AG04450 (cell line): ENCODE measurements around the genes ZNF711, SRPX2, TCEAL2 and ARMCX5.

DNA sequence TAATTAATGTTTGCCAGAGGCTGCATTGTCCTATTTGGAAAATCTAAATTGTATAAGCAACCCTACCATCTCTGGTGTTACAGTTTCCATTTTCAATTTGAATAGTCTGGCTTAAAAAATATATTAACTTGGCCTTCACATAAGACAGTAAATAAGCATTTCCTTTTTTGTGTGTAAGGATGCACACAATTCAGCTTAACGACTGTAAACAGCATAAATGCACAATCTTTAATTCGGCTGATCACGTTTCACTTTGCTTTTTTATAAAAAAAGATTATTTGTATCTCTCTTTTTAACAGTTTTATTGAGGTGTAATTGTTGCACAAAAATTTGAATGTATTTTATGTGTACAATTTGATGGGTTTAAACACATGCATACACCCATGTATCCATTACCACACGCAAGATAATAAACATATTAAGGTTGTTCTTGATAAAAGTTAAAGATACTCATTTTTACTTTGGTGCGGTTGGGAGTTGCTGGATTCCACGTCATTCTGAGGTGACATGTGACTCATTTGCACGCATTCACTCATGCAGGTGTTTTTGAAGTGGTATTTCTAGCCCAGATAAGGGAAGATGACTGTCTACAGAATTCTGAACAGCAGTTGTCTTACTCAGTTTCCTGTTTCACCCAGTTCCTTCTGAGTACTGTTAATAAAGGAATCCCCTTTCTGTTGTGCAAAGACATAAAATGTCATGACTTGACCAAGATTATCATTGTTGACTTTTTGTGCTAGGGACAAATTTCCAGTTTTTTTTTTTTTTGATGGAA, 142.1 kb downstream of the RTL3 start:
- CAGE, long polyA plus RNA = no peak
- RRBS = no CpG with 5 or more reads among the region's 7 CpGs

DNA sequence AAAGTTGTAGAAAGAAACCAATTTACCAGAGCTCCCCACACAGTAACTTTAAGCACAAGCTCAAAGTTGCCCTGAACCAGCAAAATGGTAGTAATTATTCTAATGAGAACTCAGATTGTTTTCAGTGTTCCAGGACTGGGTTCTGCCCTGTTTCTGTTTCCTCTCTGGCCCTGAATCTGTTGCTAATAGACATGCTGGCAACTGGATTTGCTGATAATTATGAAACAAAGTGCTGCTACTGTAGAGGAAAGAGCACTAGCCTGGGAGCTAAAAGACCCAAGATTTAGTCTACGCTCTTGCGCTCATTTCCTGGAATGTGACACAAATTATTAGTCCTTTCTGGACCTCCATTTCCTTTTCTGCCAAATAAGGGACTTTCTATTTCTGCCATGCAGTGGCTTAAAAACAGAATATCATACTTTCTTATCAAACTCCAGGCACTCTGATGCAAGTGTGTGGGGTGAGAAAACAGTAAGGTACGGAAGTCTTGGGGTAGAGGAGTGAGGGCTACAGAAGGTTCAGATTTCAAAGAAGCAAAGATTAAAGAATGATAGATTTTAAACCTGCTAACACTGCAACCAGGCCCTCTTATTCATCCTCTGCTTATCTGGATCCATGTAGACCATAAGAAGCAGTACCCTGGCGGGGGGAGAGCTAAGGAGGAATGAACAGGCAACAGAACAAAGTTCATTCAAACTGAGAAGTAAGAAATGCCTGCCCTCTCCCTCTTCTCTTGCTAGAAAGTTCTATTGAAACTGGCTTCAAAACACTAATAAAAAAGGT, 48.3 kb upstream of the GPR174 start:
- CAGE, long polyA plus RNA = no peak
- RRBS = no CpG with 5 or more reads among the region's 4 CpGs

GRCh38 chrX:79107670-79108399, 36.7 kb upstream of the GPR174 start:
- CAGE, long polyA plus RNA = no peak
- RRBS = no CpG with 5 or more reads among the region's 3 CpGs

DNA sequence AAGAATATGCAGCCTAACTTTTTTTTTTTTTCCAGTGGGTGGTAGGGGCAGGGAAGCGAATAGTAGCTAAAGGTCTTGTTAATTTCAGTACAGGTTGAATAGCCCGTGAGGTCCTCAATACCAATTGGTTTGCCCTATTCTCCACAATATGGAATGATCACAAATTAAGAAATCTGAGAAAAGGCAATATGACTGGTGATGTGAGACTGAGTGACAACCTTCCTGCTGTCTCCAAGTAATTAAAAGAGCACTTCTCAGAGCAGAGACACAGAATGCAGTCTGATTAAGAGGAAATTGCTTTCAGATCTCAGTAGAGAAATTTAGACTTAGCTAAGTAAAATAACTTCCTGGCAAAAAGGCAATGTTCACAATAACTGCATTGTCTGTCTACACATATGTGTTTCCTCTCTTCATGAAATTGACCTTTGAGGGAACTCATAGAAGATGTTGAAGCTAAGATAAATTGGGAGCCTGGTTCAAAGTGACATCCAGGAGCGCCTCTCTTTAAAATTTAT, 23.0 kb downstream of the GPR174 start:
- CAGE, long polyA plus RNA = no peak
- RRBS = no CpG with 5 or more reads among the region's 3 CpGs

GRCh38 chrX:80512766-80513204, 92.5 kb downstream of the TENT5D start:
- CAGE, long polyA plus RNA = no peak
- RRBS = no CpG with 5 or more reads among the region's 5 CpGs

DNA sequence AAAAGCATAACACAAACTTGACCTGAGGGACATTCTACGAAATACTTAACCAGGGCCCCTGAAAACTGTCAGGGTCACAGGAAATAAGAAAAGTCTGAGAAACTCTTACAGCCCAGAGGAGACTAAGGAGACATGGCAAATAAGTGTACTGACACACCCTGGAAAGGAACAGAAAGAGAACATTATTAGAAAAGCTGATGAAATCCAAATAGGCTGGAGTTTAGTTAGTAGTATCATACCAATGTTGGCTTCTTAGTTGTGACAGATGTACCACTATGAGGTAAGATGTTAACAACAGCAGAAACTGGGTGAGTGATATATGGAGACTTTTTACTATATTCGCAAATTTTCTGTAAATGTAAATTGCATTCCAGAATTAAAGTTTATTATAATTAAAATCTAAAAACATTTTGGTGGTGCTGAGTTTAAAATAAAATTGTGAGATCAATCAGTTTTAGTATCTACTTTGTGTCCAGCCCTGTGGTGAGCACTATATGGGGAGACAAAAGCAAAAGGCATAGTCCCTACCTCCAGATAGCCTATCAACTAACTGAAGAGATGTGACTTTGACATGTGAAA, 60.6 kb downstream of the SH3BGRL start:
- CAGE, long polyA plus RNA = no peak
- RRBS = no CpG with 5 or more reads among the region's 2 CpGs

DNA sequence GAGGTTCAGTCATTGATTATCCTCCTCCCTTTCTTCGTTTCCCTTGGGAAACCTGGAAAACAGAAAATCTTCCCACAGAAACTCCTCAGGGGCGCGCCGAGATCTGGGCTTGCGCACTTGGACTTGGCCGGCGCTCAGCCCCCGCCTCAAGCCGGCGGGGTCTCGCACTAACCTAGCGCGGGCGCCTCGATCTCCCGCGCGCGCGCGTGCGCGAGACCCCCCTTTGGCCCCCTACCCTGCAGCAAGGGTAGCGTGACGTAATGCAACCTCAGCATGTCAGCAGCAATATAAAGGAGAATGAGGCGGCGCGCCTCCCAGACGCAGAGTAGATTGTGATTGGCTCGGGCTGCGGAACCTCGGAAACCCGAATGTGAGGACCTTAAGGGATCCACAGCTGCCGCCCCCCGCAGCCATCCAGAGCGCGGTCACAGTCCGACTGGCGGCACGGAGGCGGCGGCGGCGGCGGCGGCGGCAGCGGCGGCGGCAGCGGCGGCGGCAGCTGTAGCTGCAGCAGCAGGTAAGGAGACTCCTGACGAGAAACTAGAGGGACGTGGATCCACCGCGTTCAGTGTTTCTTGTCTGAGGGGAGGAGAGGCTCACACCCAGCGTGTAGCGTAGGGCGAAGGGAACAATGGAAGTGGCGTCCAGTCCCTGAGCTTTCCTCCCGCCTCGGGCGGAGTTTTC, at the start of gene ZNF711:
Gene ZNF711, plus strand, starts transcription at position 317 of the 684 bp plus-strand sequence.
- CAGE, long polyA plus RNA = no peak
- RRBS = no CpG with 5 or more reads among the region's 64 CpGs

DNA sequence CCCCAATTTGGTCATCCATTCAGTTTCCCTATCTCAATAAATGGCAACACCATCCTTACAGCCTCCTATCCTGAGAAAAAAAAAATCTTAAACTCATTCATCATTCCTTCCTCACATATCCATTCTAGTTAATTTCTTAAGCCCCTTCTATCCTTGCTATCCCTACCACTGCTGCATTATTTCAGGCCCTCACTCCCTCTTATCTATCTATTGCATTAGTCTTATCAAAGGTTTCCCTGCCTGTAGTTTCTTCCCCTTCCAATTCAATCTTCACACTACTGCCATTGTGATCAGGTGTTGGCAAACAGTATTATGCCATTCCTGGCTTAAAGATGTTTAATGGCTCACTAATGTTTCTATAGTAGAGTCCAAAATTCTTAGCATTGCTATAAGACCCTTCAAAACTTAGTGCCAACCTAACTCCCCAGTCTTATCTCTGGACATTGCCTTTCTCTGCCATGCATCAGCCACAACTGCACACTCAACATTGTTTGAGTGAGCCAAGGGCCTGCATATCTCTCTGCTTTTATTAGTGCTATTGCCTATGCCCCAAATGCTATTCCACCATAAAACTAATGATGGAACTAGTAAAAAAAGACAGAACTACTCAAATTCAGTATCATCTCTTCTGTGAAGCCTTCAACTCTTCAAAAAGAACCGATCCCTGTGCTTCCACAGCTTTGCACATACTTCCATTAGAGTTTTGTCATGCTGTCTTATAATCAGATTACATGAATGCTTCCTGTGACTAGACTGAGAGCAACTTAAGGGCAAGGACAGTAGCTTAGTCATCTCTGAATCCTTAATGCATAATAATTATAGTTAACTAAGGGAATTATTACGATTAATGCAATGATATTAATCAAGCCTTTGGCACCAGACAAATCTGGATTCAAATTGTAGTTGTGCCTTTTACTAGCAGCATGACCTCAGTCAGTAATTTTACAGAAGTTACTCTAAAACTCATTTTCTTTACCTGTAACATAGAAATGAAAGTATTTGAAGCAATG, 53.8 kb downstream of the CHM start:
- CAGE, long polyA plus RNA = no peak
- RRBS = no CpG with 5 or more reads among the region's 2 CpGs

GRCh38 chrX:86445521-86445974, 297.3 kb downstream of the DACH2 start:
- CAGE, long polyA plus RNA = no peak
- RRBS = no CpG with 5 or more reads among the region's 3 CpGs

DNA sequence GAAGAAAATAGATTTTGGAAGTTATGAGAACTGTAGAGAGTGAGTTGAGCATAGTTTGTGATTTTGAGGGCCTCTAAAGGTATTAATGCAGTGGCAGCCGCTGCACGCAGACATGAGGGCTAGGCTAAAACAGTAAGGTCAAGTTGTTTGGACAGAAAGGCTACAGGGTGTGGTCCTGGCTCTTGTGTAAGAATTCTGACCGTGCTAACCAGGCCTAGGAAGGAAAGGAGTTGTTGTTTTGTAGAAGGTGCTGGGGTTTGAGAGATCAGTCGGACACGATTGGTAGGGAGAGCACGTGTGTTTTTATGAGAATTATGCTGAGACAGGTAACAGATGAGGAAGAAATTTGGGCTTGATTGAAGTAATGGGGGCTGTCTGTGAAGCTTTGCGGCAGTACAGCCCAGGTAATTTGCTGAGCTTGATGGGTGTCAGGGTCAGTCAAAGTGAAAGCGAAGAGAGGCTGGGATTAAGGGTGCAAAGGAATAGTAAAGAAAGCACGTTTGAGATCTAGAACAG, 1026.9 kb downstream of the FAM133A start:
- CAGE, long polyA plus RNA = no peak
- RRBS = no CpG with 5 or more reads among the region's 9 CpGs

- CAGE, long polyA plus RNA = no peak
- RRBS = no CpG with 5 or more reads among the region's 2 CpGs
Measured at GRCh38 chrX:96764013-96764549, 79.4 kb downstream of the DIAPH2 start.

DNA sequence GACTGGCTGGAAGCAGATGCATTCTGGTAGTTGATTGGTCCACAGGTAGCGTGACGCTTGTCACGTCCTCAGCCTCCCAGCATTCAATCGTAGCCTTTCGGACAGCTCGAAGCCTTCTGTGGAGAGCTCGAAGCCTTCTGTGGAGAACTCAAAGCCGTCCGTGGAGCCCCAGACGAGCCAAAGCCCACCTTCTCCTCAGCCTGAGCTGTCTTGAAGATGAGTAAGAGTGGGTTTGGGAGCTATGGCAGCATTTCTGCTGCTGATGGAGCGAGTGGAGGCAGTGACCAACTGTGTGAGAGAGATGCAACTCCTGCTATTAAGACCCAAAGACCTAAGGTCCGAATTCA, 360 bp downstream of the RPA4 start:
- CAGE, long polyA plus RNA = no peak
- RRBS = no CpG with 5 or more reads among the region's 12 CpGs

GRCh38 chrX:100593505-100593748, 8.7 kb downstream of the TNMD start:
- CAGE, long polyA plus RNA = no peak
- RRBS = no CpG with 5 or more reads among the region's 3 CpGs

- CAGE, long polyA plus RNA = start-site peak on the plus strand at chrX:100644188-100644247, 695 and 908 reads in 2 replicates; start-site peak on the plus strand at chrX:100644358-100644406, 87 and 94 reads in 2 replicates
- RRBS = no CpG with 5 or more reads among the region's 13 CpGs
Measured at GRCh38 chrX:100643831-100644899, at the start of gene SRPX2. Gene SRPX2, plus strand, starts transcription at chrX:100644199.

DNA sequence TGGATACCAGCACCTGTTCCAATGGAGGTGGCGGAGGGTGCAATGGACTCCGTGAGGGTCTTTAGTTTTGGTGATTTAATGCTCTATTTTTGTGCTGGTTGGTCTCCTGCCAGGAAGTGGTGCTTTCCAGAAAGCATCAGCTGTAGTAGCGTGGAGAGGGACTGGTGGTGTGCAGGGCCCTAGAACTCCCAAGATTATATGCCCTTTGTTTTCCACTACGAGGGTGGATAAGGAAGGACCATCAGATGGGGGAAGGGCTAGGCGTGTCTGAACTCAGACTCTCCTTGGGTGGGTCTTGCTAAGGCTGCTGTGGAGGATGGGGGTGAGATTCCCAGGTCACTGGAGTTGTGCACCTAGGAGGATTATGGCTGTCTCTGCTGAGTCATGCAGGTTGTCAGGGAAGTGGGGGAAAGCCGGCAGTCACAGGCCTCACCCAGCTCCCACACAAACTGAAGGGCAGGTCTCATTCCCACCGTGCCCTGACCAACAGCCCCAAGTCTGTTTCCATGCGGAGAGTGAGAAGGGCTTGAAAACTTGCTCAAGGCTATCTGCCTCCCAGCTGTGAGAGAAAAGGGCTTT, 8.0 kb upstream of the CSTF2 start:
- CAGE, long polyA plus RNA = no peak
- RRBS = no CpG with 5 or more reads among the region's 8 CpGs

DNA sequence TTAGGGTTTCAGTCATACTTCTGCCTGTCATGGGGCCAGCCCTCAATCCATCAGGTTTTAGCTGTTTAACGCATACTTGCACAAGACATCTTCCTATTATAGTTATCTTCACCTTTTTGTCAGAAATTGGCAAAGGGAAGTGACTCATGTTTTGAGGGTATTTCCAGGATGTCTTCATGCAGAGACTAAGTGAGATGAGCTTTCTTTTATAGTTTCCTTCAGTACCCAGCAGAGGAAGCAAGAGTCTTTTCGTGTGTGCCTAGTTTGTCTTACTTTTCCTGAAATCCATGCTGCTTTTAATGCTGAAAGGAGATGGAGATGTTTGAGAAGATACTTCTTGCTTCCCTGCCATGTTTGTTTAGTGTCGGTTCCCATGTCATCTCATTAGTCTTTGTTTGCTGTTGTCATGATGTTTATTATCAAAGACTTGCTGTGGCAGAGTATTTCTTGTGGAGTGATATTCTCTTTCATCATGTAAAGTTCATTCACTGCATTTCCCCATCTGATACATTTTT, 9.6 kb downstream of the CSTF2 start:
- CAGE, long polyA plus RNA = no peak
- RRBS = no CpG with 5 or more reads among the region's 3 CpGs

- CAGE, long polyA plus RNA = no peak
- RRBS = no CpG with 5 or more reads among the region's 19 CpGs
Measured at GRCh38 chrX:101780355-101780762, 120.7 kb upstream of the ARMCX2 start.

DNA sequence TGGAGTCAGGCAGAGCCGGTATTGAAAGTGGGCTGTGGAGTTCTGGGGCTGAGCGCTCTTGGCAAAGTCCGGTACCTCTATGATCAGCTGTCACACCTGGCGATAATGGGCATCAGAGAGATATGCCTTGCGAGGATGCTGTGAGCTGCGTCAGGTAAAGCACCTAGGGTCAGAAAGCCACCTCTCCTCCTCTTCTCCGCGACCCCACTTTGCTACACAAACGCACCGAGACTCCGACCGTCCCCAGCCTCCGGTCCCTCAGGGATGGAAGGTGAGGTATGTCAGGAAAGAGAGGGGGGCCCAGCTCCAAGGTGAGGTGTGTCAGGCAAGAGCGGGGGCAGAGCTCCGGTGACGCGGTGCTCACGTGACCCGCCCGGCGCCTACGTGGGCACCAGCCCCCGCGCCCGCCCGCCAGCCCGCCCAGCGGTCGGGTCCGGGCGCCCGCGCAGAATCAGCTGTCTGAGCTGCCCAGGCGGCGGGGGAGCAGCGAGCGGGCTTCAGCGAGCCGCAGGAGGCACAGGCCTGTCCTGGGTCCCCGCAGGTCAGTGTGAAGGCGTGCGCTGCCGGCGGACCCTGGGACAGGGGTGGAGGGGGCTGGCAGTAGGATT, at the start of gene TCEAL2:
Gene TCEAL2, plus strand, starts transcription at position 414 of the 608 bp plus-strand sequence.
- CAGE, long polyA plus RNA = no peak
- RRBS = 3% methylated on average over 14 of the region's 44 CpGs

GRCh38 chrX:102598872-102599998, at the start of gene ARMCX5:
Gene ARMCX5, plus strand, starts transcription at chrX:102599515.
- CAGE, long polyA plus RNA = start-site peak on the plus strand at chrX:102599525-102599563, 294 and 214 reads in 2 replicates
- RRBS = 0% methylated on average over 4 of the region's 47 CpGs

- CAGE, long polyA plus RNA = no peak
- RRBS = no CpG with 5 or more reads among the region's 6 CpGs
Measured at GRCh38 chrX:102599999-102600593, 781 bp downstream of the ARMCX5 start.